BE2C (cell line): Measurements from ENCODE around the gene C1orf115.

DNA sequence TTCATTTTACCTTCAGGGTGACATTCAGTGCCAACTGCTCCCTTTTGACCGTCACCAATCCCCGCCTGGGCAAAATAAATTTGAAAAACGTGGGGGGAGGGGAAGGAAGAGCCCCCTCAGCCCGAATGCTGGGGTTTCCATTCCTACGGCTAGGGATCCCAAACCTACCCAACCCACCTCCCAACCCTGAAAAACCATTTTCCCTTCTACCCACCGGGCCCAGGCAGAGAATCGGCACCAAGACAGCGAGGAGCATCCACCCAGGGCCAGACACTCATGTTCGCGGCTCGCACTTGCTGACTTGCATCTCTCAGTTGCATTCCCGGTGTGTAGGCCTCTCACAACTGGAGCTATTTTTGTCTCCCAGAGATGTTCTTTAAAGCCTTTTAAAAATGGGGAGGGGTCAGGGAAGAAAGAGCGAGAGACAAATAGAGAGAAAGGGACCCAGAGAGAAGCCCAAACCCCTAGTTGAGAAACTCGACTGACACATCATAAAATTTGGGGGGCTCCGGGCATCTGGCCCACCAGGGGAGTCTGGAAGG, 367.1 kb upstream of the ESRRG start:
- RRBS, result 74% methylated on average over 4 of the region's 15 CpGs

- RRBS, result 3% methylated on average over 18 of the region's 58 CpGs
Observed at GRCh38 chr1:218165120-218166036, 119.7 kb upstream of the RRP15 start.

- RRBS, result 20% methylated on average over 1 of the region's 34 CpGs
Observed at GRCh38 chr1:218346557-218347210, 1.5 kb downstream of the TGFB2 start.

DNA sequence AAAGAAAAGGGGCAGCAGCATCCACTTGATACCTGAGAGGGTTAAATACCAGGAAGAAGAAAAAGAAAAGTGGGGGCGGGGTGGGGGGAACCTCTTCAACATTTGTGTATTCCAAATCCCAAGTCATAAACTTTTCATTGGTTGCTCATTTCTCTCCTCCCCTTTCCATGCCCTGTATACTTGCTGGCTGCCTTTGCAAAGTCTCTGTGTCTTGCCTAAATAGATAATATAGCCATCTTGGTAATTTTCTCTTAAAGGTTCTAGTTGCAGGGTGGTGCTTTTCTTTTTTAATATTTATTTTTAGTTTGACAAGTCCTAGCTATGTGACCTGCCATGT, 2.9 kb downstream of the TGFB2 start:
- RRBS, result no CpG with 5 or more reads among the region's 1 CpG

GRCh38 chr1:218348430-218349221, 3.5 kb downstream of the TGFB2 start:
- RRBS, result no CpG with 5 or more reads among the region's 7 CpGs

GRCh38 chr1:218585266-218585994, 240.3 kb downstream of the TGFB2 start:
- RRBS, result no CpG with 5 or more reads among the region's 8 CpGs

GRCh38 chr1:219318646-219319075, 145.0 kb downstream of the LYPLAL1 start:
- RRBS, result no CpG with 5 or more reads among the region's 5 CpGs

GRCh38 chr1:219488149-219488593, 124.7 kb downstream of the ZC3H11B start:
- RRBS, result no CpG with 5 or more reads among the region's 1 CpG

GRCh38 chr1:219839494-219839957, 88.8 kb downstream of the SLC30A10 start:
- RRBS, result no CpG with 5 or more reads among the region's 22 CpGs

- RRBS, result no CpG with 5 or more reads among the region's 12 CpGs
Observed at GRCh38 chr1:220045373-220045920, 858 bp downstream of the EPRS1 start.

- RRBS, result 10% methylated on average over 44 of the region's 83 CpGs
Observed at GRCh38 chr1:220690071-220690847, at the start of gene C1orf115. C1orf115 (plus strand) TSS chr1:220690363.

GRCh38 chr1:220749737-220750046, 1.6 kb downstream of the MTARC2 start:
- RRBS, result no CpG with 5 or more reads among the region's 4 CpGs

DNA sequence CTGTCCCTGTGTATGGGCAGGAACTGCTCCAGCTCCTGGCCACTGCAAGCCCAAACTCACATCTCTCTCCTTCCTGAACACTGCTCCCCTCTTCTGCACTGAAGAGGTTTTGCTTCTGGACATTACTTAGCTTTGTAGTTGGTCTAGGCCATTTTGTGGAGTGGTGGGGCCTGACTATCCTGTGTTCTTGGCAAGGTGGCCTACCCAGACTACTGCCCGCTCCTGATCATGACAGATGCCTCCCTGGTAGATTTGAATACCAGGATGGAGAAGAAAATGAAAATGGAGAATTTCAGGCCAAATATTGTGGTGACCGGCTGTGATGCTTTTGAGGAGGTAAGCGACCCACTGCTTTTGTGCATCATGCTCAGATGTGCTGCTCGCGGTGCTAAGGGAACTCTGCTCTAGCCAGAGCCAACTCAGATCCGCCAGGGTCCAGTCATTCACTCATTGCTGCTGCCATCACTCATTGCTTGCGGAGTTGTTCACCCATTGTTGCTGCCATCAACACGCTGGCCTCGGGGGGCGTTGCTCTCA, 14.7 kb downstream of the MTARC2 start:
- RRBS, result no CpG with 5 or more reads among the region's 10 CpGs

- RRBS, result no CpG with 5 or more reads among the region's 3 CpGs
Observed at GRCh38 chr1:220783916-220784385, 2.8 kb upstream of the MTARC1 start.

DNA sequence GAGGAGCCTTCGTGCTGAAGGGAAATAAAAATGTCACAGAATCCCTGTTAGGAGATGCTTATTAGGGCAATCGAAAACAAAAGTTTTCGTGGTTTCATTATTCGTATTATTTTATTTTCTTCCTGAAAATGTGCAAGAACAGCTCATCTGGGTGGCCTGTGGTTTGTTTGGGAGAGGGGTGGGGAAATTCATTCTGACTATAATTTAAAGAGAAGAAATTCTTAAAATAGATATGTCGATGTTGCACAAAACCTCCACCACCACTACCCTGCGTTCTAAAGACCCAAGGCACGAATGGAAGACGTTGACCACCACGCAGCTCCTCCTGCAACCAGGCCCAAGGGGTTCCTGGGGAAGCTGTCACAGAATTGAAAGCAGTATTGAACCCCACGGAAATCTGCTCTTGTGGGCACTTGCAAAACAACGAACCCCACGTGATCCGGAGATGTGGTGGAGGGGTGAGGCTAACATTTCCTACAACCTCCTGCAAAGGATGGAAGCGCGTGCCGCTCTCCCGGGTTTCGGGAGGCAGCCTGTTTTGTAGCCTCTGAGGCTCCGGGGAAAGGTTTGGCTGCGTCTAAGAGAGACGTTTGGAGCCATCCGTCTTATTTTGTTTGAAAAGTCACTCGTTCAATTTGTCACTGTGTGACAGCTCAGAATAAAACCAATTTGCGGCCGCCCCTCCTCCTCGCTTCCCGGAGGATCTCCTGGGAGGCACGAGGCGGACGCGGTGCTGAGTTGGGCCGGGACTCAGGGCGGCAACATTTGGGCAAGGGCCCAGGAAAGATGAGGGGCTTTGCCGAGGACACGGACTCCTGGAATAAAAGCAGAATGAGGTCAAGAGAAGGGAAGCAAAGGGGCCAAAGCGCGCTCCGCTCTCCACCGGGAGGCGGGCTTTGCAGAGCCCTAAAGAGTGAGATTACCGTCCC, 854 bp upstream of the HLX start:
- RRBS, result 84% methylated on average over 16 of the region's 41 CpGs

DNA sequence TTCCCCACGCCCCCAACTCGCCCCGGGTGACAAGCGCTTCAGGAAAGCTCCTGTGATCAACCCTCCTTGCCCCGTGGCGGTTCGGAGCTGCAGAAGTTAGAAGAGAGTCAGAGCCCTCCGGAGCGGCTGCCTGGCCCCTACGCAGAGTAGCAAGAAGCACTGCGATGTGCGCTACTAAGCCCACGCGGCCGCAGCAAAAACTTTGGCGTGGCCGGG, 281 bp upstream of the HLX start:
- RRBS, result 9% methylated on average over 12 of the region's 17 CpGs

DNA sequence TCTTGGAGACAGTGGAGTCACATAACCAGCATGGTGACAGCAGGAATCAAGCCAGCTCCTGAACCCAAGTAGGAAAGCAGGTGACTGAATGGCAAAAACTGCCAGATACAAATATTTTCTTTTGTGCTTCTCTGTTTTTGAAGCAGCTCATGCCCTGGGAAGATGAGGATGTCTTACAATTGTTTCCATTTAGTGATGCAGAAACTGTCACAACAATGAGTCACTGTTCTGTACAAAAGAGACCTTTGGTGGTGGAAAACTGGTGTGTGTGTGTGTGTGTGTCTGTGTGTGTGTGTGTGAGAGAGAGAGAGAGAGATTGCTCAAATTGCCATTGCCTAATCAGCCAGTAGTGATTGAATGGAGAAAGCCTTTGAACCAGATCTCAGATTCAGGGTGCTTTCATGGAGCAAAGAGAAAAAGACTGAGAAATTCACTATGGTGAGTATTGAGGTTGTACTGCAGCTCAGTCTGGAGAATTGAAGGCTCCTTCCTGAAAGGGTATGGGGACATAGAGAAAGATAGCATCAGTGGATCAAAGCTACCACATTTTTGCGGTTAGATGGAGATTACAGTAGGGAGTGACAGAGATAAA, 406.7 kb downstream of the DUSP10 start:
- RRBS, result no CpG with 5 or more reads among the region's 1 CpG

- RRBS, result no CpG with 5 or more reads among the region's 8 CpGs
Observed at GRCh38 chr1:221335785-221336723, 405.8 kb downstream of the DUSP10 start.

GRCh38 chr1:221707937-221708584, 33.8 kb downstream of the DUSP10 start:
- RRBS, result no CpG with 5 or more reads among the region's 5 CpGs

GRCh38 chr1:221715076-221715602, 26.8 kb downstream of the DUSP10 start:
- RRBS, result no CpG with 5 or more reads among the region's 3 CpGs